ENCODE results near the genes DKKL1, ALDH16A1, PRRG2 and TBC1D17.

GRCh38 chr19:49196605-49196935, 39.0 kb downstream of the TRPM4 start:
- RRBS: 52% methylated on average over 7 of the region's 23 CpGs

DNA sequence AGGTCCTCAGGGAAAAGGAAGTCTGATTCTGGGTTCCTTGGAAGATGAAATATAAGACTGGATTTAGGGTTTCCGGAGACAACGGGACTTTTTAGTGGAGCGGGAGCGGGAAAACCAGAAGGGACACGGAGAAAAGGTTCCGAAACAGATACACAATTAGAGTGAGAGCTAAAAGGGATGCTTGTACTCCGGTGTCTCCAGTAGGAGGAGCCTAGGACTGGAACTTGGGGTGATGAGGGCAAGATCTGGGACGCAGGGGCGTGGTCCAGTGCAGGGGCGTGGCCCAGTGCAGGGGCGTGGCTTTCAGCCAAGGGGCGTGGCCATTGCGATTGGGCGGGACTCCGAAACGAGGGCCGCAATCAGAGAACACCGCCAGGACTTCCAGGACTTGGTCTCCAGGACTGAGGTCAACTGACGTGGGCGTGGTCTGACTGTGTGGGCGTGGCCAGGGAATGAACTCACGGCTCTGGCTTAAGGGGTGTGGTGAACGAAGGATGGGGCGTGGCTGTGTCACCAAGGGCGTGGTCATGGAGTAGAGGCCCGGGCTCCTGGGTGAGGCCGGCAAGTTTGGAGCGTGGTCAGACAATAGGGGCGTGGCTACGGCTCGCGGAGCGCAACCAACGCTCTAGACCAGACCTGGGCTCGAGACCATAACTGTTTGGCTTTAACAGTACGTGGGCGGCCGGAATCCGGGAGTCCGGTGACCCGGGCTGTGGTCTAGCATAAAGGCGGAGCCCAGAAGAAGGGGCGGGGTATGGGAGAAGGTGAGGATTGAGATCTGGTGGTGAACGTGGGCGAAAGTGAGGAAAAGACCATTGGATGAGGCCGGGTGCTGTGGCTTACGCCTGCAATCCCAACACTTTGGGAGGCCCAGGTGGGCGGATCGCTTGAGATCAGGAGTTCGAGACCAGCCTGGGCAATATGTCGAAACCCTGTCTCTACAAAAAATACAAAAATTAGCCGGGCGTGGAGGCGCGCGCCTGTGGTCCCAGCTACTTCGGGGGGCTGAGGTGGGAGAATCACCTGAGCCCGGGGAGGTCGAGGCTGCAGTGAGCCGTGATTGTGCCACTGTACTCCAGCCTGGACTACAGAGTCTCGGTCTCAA, at the start of gene DKKL1:
DKKL1 (plus strand) TSS at position 633 of the 1,105 bp plus-strand sequence.
- RRBS: 0% methylated on average over 1 of the region's 61 CpGs

GRCh38 chr19:49448095-49448427, 3.6 kb downstream of the PIH1D1 start:
- RRBS: no CpG with 5 or more reads among the region's 5 CpGs

DNA sequence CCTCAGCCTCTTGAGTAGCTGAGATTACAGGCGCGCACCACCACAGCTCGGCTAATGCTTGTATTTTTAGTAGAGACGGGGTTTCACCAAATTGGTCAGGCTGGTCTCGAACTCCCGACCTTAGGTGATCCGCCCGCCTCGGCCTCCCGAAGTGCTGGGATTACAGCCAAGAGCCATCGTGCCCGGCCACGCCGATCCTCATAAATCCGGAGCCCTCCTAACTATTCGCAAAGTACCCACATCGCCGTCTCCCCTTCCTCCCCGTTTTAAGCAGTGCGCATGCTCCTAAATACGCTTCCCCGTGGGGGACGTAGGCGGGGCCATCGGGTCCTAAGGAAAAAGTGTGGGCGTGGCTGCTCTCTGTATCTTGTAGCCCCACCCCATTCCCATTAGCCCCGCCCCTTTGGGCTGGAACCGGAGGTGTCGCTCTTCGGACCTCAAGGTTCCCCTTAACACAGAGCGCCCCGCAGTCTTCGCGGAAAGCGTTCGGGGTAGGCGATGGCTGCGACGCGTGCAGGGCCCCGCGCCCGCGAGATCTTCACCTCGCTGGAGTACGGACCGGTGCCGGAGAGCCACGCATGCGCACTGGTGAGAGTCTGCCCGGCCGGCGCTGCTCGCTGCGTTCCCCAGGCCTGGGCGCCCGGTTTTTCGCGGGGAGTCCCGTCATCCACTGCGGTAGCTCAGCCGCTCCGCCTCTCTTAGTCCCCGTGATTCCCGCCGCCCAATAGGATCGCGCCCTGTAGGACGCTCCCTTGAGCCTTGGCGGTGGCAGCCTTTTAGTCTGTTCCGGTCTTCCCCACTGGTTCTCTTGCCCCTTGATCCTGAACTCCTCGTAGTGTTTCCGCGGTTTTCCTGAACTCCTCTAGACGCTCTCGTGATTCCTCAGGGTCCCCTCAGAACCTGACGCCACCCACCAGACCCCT, at the start of gene ALDH16A1:
ALDH16A1 (plus strand) TSS at position 392 of the 923 bp plus-strand sequence.
- RRBS: 1% methylated on average over 8 of the region's 77 CpGs

DNA sequence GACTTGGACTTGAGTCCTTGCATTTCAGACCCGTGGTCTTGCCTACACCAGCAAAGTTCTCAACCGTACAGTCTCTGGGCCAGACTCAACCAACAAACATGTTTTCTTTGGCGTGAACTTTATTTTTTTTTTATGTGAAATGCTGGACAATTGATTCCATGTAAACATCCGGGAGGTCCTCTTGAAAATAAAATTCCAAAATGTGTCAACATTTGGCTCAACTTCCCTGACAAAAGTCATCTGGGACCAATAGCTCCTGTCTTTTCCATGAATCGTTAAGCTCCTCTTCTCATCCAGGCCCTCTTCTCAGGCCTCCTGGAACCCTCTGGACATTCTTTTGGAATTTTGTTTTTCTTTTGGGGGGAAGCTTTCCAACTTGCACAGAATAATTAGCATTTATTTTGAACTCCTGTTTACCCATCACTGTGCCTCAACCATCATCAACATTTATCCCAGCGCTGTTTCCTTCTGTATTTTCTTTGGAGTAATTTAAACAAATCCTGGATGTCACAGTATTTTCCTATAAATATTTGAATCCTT, 2.8 kb downstream of the ALDH16A1 start:
- RRBS: no CpG with 5 or more reads among the region's 6 CpGs

GRCh38 chr19:49493151-49493612, 3.1 kb upstream of the RPS11 start:
- RRBS: no CpG with 5 or more reads among the region's 11 CpGs

GRCh38 chr19:49498795-49499245, 2.6 kb downstream of the RPS11 start:
- RRBS: no CpG with 5 or more reads among the region's 5 CpGs

DNA sequence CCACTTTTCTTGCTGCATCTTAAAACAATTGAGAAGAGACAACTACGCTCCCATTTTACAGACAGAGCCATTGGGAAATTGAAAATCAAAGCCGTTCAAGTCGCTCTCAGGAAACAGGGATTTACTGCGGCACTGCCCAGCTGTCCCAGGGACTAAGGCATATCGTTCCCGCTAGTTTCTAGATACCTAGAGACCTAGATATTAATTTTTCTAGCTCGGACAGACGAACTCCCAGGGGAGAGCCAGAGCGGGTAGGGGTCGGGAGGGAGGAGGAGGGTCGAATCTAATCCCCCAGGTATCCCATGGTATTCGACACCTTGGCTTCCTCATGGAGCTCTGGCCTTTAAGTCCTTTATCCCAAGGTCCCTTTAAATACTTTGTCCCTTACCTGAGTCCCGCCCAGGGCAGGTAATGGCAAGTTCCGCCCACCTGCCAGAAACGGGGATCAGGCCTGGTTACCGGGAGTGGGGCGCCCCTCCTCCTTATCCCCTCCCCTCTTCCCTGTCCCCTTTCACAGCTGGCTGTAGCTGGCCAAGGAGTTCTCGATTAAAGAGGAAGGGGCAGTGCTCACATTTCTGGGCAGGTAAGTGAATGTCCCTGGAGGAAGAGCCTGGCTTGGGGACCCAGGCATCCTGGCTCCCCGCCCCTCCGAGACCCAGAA, at the start of gene PRRG2:
PRRG2 (plus strand) TSS at position 418 of the 661 bp plus-strand sequence.
- RRBS: no CpG with 5 or more reads among the region's 20 CpGs

DNA sequence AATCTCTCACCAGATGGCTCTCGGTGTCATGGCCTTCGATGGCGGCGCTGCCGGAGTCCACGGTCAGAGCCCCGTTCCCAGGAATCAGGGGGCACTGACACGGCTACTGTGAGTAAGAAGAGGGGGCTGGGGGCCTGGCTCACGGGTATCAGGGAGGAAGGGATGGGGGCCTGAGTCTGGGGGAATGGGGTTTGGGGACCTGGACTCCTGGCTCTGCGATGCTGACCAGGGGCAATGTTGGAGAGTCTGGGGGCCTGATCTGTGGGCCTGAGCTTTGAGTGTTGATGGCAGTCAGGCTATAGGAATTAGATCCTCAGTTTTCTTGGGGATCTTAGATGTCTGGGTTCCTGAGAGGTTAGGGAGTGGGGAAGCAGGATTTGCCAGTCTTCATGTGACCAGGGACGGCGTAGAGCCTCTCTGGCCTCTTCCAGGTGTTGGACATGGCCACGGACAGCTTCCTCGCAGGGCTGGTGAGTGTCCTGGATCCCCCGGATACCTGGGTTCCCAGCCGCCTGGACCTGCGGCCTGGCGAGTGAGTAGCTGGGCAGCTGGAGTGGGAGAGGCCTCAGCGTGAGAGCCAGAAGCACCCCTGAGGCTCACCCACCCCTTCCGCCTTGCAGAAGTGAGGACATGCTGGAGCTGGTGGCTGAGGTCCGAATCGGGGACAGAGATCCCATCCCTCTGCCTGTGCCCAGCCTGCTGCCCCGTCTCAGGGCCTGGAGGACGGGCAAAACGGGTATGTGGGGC, 4.3 kb downstream of the SCAF1 start:
- RRBS: no CpG with 5 or more reads among the region's 25 CpGs

DNA sequence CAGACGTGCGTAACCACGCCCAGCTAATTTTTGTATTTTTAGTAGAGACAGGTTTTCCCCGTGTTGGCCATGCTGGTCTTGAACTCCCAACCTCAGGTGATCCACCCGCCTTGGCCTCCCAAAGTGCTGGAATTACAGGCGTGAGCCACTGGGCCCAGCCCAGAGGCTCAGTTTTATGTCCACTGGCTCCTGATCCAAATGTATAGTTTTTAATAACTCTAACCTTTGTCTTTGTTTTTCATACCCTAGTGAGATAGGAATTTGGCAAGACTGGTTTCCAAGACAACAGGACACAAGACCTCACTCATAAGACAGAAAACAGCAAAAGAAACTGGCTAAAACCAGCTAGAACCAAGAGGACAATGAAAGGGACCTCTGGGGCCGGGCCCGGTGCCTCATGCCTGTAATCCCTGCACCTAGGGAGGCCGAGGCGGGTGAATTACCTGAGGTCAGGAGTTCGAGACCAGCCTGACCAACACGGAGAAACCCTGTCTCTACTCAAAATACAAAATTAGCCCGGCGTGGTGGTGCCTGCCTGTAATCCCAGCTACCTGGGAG, 27.6 kb downstream of the CPT1C start:
- RRBS: no CpG with 5 or more reads among the region's 14 CpGs

DNA sequence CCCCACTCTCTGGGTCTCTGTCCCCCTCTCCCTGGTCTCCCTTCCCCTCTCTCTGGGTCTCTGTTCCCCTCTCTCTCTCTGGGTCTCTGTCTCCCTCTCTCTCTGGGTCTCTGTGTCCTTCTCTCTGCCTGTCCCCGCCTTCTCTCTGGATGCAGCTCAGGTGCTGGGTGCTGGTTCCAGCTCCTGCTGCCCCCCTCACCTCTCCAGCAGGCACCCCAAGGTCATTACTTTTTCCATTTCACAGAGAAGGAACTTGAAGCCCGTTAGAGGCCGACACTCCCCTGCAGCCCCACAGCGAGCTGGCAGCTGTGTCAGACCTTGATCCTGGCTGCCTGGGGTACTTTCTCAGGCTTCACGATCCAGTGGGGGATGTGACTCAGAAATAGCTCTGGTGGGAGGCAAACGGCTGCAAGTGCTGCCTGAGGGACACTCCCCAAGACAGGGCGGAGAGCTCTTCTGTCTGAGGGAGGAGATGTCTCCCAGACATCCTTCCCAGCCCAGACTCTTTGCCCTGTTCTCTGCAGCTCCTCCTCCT, 4.9 kb downstream of the TSKS start:
- RRBS: no CpG with 5 or more reads among the region's 7 CpGs

DNA sequence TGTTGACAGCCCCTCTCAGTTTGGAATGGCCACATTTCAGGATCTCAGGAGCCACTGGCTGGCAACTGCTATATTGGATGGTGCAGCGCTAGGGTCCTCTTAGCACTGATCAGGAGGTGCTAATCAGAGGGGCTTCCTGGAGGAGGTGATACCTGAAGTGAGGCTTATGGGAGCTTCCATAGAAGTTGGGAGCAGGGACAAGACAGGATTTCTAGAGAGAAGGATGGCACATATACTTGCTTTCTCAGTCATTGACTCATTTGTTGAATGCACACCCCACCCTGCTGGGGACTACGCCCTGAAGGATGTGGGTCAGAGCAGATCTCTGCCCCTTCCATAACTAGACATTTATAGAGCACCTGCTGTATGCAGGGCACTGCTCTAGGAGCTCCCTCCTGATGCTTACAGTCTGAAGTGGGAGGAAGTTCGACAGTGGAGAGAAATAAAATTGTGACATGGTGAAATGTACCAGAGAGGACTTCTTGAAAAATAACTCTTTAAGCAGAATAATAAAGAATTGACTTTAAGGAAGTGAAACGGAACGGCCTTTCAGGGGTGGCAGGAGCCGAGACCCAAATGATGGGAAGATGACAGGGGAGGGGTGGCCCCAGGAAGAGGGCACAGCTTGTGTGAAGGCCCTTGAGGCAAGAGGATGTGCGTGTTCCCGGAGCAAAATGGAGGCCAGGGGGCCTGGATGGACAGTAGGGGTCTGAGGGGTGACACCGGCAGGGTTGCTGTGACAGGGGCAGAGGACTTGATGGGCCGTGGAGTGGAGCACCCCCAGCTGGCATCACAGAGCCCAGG, 13.2 kb downstream of the AP2A1 start:
- RRBS: 89% methylated on average over 2 of the region's 10 CpGs

DNA sequence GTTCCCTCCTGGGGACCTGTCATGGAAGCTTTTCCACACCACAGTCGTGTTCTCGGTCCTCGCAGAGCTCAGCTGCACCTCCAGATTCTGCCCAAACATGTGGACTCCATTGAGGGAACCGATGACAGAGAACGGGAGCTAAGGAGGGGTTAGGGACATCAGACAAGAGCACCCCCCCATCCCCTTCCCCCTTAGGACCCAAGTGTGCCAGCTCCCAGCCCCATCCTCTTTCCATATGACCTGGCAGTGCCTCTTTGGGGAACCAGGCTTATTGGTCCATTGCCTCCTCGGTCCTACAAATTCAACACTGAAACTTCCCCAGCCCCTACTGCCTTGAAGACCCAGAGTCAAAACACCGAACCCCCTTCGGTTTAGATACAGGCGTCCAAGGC, 497 bp downstream of the FUZ start:
- RRBS: no CpG with 5 or more reads among the region's 9 CpGs

DNA sequence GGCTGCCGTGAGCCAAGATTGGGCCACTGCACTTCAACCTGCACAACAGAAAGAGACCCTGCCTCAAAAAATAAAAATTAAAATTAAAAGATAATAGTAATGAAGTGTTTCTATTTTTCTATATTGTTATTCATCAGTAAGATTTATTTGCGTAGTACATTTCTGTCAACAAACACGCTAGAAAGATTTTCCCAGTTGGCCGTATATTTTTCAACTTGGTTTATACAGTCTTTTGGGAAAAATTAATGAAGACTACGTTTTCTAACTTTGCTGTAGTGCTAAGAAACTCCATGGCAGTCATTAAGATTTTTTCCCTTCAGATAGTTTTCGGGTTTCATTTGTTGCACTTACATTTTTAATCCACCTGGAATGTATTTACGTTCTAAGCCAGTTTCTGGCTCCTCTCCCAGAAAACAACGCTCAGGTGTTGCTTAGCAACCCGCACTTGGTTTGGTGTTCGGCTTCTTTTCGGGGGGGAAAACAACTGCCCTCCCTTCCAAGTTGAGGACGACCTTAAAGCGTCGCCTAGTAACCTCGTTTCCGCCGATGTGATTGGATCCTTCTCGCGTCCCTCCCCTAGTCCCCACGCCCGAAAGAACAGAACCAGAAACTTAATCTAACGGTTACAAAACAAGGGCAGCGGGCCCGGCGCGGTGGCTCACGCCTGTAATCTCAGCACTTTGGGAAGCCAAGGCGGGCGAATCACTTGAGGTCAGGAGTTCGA, 927 bp upstream of the MED25 start:
- RRBS: no CpG with 5 or more reads among the region's 30 CpGs

- RRBS: 28% methylated on average over 2 of the region's 23 CpGs
Measured at GRCh38 chr19:49836965-49838078, 19.2 kb downstream of the MED25 start.

- RRBS: no CpG with 5 or more reads among the region's 13 CpGs
Measured at GRCh38 chr19:49852480-49852918, 14.9 kb downstream of the PNKP start.

DNA sequence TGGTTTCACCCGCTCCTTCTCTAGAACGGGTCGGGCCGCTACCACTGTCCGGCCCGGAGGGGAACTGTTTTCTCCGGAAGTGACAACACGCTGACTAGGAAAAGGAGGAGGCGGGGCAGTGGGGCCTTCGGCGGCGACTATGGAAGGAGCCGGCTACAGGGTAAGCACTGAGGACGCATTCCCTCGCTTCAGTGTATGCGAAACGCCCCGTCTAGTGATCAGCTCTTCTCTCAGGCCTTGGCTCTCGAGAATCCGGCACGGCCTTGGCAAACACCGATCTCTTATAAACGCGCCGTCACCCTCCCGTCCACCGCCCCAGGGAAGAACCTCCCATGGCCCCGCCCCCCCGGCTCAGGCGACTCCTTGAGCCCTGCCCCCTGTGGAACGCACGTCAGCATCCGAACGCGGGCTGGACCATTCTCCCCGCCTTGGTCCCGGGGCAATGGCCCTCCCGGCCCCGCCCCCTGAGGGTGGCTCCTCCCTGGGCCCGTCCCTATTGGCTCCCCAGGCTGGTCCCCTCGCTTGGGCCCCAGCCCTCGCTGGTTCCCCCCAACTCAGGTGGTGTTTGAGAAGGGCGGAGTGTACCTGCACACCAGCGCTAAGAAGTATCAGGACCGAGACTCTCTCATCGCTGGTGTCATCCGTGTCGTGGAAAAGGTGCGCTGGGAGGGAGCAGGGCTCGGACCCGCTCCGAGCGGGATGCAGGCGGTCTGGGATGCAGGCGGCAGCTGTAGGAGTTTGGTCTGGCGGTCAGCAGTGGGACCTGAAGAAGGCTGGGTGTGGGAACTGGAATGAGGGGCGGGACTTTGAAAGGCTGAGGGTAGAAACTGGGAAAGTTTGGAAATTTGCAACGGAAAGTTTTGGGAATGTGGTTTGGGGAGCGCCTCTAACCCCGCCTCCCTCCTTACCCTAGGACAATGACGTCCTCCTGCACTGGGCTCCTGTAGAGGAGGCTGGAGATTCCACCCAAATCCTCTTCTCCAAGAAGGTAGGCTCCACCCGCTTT, at the start of gene TBC1D17:
TBC1D17 (plus strand) TSS at position 118 of the 1,006 bp plus-strand sequence.
- RRBS: under 1% methylated on average over 19 of the region's 62 CpGs

DNA sequence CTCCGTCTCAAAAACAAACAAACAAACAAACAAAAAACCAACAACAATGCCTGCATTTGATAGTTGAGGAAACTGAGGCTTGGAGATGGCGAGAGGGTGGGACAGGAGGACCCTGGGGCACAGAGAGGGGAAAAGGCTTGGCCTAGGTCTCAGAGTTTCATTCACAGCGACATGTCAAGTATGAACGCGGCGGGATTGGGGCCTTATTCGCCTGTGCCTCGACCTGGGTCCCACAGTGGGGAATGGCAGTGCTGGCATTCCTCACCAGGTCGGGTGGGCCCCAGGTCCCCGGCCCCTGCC, 2.1 kb upstream of the IL4I1 start:
- RRBS: no CpG with 5 or more reads among the region's 10 CpGs

DNA sequence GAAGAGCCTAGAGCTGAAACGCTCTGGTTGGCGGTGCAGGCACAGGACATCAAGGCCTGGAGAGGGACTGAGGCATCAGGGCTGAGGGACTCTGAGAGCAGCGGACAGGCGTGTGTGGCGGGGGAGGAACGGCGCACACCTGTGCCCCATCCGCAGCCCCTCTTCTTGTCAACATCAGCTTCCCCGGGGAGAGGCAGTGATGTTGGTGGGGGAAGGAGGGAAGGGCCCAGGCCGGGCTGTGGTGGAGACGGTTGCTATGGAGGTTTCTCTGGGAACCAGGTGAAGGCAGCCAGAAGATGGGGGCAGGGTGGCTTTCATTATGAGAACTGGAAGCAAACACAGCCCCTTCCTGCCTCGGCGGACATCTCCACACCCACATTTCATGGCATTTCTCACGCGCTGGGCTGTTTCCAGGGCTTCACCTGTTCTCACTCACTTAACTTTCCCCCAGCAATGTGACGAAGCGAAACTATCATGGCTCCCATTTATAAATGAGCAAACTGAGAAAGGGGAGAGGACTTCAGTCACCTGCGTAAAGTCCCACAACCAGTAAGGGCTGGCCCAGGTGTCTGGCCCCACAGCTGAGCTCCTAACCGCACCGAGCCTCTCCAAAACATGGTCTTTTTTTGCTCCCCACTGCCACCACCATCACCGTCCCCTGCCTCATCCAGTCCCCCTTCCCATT, 8.1 kb upstream of the ATF5 start:
- RRBS: no CpG with 5 or more reads among the region's 21 CpGs

DNA sequence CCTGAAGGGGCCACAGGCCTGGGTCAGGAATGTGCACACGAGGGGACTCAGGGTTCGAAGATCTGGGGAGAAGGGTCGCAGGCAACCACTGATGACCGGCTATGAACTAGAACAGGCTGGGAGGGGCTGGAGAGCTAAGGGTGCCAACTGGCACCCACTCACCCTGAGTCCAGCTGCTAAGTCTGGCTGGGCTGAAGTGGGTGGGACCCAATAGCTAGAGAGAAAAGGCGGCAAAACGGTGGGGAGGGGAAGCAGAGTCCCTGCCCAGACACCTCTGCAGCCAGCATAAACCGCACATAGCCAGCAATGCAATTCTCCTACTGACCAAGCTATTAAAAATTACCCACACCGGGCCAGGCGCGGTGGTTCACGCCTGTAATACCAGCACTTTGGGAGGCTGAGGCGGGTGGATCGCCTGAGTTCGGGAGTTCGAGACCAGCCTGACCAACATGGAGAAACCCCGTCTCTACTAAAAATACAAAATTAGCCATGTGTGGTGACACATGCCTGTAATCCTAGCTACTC, 4.3 kb upstream of the ATF5 start:
- RRBS: no CpG with 5 or more reads among the region's 16 CpGs

All from choroid plexus epithelial cell (primary cell).